Islet of Langerhans (tissue), 1 donor: ENCODE results near the genes SEMA5A and ANKRD33B.

DNA sequence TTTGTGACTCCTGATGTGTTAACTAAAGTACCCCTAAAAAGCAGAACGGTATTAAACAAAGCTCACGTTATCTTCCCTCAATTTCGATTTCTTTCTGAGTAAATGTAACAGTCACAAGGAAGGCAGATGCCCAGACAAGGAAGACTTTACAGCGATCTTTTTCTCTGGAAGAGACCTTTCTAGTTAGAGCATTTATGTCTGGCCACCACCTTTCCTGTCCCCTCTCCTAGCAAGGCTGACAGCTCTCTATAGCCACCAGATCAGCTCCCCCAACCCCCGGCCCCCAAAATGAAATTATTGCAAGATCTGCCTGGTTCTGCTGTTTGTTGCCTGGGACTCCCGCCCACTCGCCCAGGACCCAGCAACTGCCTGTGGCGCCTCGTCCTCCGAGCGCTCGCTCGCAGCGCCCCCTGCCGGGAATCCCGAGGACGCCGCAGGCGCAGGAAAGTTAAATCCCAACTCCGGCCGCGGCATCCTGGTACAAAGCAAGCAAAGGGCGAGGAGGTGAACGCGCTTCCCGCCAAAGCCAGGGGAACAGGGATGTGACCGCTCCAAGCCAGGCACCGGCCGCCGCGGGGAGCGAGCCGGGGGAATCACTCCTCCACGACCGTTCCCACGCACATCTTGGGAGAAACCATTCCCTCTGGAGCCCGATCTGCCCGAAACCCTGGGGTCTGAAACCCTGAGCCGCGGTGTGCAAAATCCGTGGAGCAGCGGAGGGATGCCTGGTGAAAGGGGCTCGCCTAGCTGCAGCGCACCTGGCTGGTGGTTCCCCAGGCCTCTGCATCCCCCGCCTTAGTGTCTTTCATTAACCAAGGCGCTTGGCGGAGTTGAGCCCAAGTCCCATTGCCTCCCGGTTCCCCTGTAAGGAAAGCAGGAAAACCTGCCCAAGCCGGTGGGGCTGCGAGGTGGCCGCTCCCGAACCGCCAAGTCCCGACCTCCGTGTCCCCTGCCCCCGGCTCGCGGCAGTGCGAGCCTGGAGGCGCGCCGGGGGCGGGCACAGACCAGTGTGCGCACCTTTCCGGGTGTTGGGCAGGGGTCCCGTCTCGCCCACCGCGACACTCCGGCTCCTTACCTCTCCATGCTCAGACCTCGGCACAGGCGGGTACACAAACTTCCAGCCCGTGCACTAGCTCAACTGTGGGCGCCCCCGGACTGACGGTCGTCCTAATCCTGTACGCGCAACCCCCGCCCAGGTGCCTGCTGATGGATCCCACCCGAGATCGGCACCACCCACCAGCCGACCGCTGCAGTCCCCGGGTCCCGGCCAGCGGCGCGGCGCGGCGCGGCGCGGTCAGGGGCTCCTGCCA, 1.2 kb downstream of the SEMA5A start:
- RRBS = 3% methylated on average over 26 of the region's 95 CpGs

- RRBS = 8% methylated on average over 21 of the region's 95 CpGs
These were observed at the start of gene SEMA5A for GRCh38 chr5:9545923-9547058. SEMA5A (minus strand) TSS chr5:9546075.

DNA sequence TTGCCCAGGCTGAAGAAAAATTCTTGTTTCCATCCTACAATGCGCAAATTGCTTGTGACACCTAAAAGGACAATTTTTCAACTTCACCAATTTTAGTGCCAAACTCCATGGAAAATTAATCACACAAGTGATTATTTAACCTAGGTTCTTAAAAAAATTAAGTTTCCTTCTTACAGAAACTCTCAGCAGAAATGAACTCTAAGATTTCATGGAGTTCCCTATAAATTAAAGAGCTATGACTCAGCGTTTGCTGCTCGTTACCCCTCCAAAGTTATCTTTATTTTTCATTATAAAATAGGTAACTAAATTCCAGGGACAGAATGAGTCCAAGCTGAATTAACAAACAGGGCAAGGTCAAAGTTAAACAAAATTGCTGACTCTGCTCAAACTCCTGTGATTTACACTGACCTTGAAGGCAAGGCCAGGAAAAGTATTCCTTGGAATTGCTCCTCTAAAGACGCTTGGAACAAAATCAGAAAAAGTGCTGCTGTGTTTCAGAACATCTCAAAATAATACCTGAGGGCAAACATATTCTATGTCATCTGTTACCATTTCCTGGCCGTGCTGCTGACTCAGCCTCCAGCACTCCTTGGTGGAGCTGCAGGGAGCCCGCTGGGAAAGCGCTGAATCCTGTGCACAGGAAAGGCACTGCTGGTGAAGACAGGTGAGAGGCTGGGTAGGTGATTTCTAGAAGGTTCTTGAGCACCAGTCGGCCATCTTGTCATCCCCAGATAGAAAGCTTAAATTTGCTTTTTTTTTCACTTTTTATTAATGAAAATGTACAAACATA, 2.5 kb upstream of the CMBL start:
- RRBS = no CpG with 5 or more reads among the region's 8 CpGs

GRCh38 chr5:10353412-10353529, 224 bp upstream of the MARCHF6 start:
- RRBS = no CpG with 5 or more reads among the region's 10 CpGs

DNA sequence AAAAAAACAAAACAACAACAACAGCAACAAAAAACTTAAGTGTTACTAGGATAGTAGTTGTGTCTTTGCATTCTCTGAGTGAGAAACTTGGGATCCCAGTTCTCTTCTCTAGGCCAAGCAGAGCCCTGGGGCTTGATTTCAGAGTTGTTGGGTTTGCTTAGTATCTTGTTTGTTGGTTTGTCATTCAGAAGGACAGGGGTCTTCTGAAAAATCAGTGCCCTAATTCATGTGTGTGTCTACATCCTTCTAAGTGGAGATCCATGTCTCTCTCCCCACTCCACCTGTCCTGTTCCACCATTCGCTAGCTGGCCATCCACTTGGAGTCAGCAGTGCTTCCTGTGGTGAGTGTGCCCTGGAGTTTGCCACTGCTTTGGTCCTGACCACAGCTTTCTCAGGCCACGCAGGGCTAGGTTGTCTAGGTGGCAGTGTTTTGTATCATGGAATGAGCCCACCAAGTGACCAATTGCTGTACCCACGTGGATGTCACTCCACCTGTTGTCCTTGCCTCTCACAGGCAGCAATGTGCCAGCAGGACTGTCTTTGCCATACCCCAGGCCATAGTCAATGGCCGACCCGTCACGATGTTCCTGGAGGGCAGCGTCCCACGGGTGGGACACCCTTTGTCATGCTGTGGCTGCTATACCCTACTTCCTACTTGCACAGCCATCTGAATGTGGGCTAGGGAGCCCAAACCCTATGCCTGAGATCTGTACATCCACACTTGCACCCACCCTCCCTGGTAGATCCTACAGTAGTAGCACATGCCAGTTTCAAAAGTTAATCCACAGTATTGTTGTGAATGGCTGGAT, 19.8 kb downstream of the MARCHF6 start:
- RRBS = no CpG with 5 or more reads among the region's 8 CpGs

DNA sequence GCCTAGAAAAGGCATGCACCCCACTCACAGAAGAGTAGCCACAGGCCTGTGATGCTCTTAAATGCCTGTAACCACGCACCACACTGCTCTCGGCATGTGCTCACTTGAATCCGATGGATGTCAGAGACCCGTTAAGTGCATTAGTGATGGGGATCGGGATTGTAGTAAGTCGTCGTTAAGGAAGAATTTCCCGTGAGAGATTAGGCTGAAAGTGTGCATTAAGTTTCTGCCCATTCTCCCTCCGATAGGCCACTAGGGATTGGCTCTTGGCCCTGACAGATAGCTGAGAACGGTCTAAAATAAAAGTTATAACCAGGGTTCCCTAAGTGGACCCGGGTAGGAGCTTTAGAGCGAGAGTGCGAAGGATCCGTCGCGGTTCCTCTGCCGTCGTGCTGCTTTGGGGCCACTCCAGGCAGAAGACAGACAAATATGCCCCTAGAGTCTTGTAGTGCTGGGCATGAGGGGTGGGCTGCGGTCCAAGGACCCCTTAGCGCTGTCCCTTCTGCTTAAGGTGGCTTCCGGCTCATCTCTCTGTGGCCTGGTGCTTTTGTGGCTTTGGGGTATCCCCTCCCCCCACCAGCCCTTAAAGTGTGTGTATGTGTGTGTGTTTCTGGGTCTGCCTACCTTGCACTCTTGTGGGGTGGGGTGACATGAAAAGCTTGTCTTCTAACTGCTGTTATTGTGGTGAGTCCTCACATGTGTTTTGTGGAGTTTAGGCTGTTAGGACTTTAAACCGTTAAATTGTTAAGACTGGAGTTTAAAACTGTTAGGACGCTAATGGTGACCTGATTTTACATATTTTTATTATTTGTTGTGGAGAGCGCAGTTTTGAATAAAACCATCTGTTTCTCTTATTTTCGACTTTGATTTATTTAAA, 23.4 kb downstream of the MARCHF6 start:
- RRBS = no CpG with 5 or more reads among the region's 25 CpGs

DNA sequence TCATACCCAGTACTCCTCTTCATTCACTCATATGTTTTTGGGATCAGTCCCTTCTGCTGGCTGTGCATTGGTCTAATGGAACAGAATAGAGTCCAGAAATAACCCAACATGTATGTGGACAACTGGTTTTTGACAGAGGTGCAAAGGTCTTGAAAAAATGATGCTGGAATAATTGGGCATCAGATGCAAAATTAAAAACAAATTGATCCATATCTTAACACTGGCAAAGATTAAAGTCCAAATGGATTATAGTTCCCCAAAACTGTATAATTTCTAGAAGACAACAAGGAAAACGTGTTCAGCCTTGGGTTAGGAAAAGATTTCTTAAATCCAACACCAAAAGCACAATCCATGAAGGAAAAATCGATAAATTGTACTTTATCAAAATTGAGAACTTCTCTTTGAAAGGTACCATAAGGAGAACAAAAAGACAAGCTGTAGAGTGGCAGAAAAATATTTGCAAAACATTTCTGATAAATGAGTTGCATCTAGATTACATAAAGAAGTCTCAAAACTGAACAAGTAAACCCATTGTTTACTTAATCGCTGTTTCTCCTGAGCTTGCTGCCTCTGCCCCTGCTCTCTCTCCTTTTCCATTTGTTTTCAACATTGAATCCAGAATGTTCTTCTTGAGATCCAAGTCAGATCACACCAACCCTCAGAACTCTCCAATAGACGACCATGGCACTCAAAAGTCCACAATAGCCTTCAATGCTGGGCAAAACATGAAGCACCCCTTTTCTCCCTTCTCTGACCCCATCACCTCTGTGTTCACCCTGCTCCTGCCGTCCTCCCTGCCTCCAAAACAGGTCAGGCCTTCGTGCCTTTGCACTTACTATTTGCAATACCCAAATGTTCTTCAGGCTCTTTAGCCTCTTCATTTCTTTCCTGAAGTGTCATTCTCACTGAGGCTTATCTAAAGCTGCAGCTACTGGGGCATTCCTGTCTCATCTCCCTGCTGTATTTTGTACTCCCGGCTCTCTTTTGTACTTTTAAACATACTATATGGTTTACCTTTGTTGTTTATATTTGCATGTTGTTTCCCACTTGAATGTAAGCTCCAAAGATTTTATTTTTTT, 2.3 kb upstream of the ROPN1L start:
- RRBS = no CpG with 5 or more reads among the region's 7 CpGs

DNA sequence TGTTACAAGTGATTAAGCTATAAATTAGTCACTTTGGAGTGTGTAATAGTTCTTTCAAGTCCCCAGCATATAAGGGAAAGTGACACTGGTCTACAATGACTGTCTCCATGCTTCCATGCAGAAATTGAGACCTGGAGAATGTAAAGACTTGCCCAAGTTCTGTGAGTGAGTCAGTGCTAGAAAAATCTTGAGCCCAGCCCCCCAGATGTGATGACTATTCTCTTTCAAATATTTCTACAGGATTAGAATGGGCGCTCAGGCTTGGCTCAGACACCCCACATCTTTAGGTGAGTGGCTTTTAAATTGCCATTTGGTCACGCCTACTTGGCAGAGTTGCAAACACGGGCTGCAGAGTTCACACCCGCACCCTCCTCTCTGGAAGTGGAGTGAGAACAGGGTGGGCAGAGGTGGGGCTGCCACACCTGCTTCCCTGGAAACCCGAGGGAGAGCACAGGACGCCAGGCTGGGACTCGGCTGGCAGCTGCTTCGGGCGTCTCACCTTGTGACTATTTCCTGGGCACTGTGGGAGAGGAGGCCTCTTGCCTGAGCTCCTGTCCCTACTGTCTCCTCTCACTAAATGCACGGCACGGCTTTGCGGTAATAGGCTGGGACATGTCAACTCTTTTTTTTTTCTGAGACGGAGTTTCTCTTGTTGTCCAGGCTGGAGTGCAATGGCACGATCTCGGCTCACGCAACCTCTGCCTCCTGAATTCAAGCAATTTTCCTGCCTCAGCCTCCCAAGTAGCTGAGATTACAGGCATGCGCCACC, 37.6 kb downstream of the ROPN1L start:
- RRBS = no CpG with 5 or more reads among the region's 17 CpGs

GRCh38 chr5:10563655-10564470, at the start of gene ANKRD33B:
ANKRD33B (plus strand) TSS chr5:10564070.
- RRBS = 4% methylated on average over 36 of the region's 102 CpGs

GRCh38 chr5:10631653-10632024, 67.8 kb downstream of the ANKRD33B start:
- RRBS = no CpG with 5 or more reads among the region's 16 CpGs

GRCh38 chr5:10634141-10634680, 70.3 kb downstream of the ANKRD33B start:
- RRBS = no CpG with 5 or more reads among the region's 6 CpGs

- RRBS = no CpG with 5 or more reads among the region's 17 CpGs
These were observed 81.2 kb downstream of the DAP start for GRCh38 chr5:10679559-10680416.

DNA sequence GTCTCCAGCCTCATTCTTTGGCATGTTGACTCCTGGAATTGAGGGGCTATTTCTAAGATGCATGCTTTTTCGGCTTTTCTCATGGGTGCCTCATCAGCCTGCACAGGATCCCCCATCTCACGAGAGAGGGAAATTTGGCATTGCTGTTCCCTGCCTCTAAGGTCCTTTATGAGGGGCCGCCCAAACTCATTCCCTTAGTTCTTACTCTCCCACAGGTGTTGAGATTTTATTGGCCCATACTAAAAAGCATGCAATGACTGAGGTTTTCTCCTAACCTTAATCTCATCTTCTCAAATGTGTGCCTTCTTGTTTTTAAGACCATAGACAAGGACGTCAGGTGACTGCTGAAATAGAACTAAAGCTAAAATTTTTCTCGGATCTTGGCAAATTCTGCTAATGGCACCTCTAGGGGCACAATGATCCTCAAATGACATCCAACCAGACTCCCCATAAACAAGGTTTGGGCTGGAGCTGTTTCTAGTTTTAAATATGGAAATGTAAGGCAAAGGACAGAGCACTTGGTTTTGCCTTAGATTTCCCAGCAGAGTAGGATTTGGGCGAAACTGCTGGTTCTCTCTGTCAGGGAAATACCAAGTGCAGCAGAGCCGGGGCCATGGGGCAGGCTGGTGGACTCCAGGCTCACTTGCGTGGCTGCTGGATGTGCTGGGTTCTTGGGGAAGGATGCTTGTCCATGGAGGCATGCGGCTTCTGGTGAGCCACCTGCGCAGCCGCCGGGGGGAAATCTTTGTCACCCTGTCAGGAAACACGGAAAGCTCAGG, 80.4 kb downstream of the DAP start:
- RRBS = no CpG with 5 or more reads among the region's 13 CpGs

GRCh38 chr5:10704907-10705412, 56.1 kb downstream of the DAP start:
- RRBS = no CpG with 5 or more reads among the region's 8 CpGs

- RRBS = no CpG with 5 or more reads among the region's 3 CpGs
These were observed 18.1 kb downstream of the DAP start for GRCh38 chr5:10742848-10743396.

DNA sequence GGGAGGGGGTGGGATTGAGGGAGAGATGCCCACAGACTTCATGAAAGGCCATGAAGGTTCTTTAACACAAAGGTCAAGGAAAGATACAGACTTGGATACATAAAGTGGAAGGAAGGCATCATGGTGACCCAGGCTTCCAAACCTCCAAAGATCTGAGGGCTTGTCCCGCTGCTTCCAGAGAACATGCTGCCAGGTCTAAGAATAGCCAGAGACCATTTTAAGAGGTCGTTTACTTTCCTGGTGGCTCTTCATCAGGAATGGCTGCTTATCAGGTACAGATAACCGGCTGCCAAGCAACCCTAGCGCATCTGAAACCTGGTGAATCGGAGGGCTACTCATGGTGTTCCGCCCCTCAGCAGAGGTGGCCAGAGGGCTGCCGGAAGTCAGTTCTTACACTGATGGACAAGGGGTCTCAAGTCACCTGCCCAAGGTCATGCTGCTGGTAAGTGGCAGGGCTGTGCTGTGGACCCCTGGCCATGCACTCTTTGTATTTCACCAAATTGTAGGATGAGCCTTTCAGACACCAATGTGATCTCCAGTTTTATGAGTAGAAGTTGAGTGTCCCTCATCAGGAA, 251.3 kb upstream of the DAP start:
- RRBS = 76% methylated on average over 4 of the region's 7 CpGs

DNA sequence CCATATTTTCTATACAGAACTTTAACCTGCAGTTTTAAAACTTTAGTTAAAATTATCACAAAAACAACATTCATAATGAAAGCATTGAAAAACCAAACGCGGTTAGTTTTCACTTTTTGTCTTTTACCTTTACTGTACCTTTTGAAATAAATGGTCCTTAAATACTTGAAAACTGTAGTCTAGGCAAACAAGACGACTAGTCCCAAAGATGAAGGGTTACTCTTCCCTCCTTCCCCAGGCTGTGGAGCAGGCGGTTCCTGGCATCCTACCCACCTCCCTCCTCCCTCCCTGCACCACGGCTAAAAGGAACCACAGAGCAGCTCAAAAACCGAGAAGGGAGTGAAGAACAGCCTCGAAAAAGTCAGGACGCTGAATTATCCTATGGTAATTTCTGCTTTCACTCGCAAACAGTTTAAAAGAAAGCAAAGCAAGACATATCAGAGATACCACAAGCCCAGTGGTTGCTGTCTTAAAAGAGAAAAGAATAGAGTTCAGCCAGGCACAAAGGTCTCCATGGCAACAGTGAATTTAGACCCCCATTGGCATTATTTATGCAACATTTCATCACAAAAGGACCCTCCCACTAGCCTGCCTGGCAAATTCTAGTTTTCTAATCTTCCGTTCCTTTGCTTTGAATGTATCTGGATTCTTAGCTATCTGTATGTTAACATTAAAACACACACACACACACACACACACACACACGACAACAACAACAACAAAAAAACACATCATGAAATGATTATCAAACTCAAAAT, 315.5 kb downstream of the CTNND2 start:
- RRBS = no CpG with 5 or more reads among the region's 11 CpGs

DNA sequence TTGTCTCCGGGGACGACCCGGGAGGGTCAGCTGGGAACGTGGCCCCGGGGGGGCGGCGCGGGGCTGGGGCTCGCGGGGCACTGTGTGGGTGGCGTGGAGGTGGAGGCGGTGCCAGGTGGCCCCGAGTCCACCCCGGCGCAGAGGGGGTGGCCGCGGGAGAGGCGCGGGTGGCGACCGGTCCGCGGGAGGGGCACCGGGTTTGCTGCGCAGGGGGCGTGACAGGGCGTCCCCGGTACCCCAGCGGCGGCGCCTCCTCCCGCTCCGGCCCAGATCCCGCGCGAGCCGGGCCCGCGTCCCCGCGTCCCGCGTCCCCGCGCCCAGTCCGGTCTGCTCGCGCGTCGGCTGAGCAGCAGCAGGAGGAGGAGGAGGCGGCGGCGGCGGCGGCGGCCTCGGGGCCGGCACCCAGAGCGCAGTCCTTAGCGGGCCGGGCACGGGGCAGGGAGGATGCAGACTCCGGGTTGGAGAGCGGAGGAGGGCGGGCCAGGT, 1.4 kb downstream of the TRIO start:
- RRBS = 4% methylated on average over 42 of the region's 65 CpGs

DNA sequence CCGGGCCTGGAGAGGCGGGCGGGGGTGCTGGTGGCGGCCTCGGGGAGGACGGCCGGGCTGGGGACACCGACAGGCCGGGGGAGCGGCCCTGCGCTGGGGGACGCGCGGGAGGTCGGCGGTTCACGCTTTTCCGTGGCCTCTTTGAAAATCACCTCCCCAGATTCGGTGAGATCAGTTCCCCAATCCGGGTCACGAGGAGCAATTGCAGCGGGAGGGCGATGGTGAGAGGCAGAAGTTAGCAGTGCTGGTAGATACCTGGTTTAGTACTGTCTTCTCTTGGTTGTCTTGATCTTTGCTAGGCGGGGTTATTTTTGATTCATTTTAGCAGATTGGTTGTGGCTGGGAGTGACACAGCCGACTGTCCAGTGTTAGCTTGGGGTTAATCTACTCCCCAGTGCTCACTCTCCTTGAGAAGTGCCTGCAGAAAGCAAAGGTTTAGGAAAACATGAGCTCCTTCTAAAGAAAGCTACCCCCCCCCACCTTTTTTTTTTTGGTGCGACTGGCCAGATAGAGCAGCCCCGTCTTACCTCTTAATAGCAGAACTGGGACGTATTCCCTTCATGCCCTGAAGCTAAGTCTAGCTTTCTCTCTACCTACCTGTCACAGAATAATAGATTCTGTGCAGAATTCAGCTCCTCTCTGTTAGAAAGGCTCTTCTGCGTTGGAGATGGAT, 2.0 kb downstream of the TRIO start:
- RRBS = 4% methylated on average over 13 of the region's 29 CpGs

DNA sequence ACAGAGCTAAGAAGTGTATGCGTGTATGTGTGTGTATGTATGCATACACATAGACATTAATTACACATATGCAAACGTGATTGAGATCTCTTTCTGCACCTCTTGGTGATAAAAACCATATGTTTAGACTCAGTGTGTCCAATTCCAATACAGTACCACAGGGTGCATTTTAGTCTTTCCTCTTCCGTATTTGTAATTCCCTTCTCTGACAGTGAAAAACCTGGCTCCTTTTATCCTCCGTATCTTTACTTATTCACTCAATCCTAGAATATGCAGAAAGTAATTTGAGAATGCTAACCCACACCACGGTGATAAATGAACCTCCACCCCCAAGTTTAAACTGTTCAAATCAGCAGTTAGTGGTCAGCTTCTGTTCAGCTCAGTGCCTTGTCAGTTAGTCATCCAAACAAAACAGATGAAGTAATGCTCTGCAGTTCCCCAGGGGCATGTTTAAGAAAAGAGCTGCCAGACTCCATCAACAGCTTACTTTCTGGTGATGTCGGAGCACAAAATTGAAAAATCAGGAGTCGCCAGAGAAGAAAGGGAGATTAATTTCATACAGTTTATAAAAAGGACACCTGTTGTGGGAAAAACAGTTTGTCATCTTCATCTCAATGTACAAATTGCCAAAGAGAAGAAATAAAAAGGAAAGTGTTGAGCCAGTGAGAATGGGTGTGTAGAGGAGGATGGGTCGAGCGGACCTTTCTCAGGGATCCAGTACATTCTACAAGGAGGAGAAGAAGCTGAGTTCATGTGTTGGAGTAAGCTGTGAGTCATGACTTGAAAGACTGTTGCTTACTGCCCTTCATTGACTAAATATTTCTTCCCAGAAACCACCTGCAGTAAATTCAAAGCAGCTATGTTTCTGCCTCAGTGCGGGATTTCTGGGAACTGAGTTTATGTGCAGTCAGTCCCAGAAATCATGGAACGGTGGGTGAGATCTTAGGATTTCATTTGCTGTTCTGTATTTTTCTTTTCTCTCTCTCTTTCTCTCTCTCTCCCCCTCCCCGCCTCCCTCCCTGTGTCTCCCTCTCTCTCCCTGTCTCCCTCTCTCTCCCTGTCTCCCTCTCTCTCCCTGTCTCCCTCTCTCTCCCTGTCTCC, 13.6 kb downstream of the TRIO start:
- RRBS = no CpG with 5 or more reads among the region's 12 CpGs